Renal cortical epithelial cell (primary cell): ENCODE measurements around a stretch of chr5.

DNA sequence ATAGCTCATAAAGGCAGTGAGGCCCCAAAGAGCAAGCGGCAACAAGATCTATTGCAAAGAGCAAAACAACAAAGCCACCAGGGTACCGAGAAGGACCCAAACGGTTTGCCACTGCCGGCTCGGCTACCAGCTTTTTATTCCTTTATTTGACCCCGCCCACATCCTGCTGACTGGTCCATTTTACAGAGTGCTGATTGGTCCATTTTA, 28.5 kb upstream of the SLC6A19 start:
- RRBS: no CpG with 5 or more reads among the region's 6 CpGs

DNA sequence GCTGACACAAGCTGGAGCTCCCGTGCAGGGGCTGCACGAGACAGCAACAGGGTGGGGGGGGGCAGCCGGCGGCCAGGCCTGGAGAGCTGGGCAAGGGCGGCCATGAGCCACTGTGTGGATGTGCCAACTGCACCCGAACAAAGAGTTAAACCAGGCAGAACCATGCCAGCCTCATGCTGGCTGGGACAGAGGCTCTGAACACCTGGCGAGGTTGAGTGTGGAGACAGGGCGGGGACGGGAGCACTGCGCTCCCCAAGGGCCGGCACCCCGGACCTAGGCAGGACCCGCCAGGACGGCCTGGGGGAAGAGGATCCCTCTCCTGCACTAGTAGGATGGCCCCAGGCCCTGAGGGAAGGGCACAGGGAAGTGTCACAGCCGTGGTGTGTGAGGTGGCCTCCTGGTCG, 24.4 kb upstream of the TERT start:
- RRBS: no CpG with 5 or more reads among the region's 16 CpGs

DNA sequence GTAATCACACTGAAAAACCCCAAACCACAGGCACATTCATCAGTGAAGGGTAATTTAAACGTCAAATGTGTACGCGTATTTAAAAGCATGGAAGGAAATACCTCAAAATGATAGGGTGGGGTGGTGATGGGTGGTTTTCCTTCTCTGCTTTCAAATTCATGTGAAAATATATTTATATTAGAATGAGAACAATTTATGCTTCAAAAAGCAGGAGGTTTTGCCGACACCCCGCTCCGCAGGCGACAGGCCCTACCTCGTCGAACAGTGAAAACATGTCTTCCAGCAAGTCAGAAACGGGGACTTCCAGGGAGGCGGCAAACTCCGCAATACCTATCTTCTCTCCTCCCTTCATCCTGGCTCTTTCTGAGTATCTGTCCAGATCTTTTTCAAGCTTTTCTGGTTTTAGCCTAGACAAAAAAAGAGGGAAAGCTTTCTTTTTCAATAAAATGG, 28.5 kb upstream of the SLC6A3 start:
- RRBS: no CpG with 5 or more reads among the region's 12 CpGs

GRCh38 chr5:1474361-1475380, 29.4 kb upstream of the SLC6A3 start:
- RRBS: no CpG with 5 or more reads among the region's 40 CpGs

DNA sequence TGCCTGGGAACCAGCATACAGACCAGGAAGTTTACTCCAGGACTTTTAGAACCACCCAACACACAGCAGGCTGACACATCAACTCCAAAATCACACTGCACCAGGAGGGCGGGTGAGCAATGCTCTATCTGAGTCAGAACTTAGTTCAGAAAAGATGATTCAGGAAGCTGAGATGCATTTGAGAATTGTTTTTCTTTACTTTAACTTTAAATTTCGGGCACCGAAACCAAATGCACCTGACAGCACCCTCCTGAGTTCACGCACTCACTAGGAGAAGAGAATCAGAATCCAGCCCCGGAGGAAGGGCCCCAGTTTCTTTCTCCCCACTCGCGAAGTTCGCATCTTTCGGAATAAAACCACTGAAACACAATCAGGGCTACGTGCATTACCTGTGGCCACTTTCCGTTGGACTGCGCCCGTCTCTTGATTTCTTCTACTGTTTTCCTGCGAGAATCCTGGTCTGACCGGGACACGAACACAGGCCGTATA, 34.4 kb downstream of the LPCAT1 start:
- RRBS: no CpG with 5 or more reads among the region's 17 CpGs

DNA sequence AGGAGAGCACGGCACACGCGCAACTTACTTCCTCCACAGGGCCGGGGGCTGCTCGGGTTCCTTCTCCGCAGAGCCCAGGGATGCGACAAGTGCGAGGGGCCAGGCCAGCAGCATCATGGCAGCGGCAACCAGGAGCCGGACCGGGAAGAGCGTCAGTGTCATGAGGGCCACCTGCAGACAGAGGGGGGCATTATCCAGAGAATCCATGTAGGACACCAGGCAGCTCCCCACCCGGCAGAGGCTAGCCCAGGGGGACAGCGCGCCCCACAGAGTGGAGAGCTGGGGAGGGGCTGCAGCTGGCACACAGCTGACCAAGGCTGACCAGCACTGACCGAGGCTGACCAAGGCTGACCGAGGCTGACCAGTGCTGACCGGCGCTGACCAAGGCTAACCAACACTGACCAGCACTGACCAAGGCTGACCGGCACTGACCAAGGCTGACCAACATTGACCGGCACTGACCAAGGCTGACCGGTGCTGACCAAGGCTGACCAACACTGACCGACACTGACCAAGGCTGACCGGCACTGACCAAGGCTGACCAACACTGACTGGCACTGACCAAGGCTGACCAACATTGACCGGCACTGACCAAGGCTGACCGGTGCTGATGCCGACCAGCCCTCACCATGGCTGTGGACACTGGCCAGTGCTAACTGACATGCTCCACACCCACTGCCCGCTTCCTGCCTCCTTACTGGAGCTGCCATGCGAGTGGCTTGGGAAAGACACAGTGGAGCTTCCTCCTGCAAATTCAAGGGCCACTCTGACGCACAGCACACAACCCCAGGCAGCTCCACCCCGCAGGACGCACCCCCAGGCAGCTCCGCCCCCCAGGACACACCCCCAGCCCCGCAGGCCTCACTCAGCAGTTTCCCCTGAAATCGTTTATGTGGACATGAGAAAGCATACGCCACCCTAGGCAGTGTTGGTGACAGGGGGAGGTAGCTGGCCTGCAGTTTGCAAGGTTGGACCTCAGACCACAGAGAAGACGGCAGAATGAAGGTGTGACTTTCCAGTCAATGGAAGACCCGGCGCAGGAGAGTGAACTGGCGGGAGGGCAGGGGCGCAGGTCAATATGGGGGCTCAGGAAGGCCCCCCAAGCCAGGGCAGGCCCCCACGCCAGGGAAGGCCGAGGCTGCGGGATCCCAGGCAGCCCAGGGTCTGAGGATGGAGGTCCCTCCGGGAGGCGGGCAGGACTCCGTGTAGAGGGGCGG, 21.9 kb downstream of the LPCAT1 start:
- RRBS: 91% methylated on average over 6 of the region's 48 CpGs

- RRBS: 2% methylated on average over 29 of the region's 54 CpGs
Measured at GRCh38 chr5:1522728-1523432, 880 bp downstream of the LPCAT1 start.

DNA sequence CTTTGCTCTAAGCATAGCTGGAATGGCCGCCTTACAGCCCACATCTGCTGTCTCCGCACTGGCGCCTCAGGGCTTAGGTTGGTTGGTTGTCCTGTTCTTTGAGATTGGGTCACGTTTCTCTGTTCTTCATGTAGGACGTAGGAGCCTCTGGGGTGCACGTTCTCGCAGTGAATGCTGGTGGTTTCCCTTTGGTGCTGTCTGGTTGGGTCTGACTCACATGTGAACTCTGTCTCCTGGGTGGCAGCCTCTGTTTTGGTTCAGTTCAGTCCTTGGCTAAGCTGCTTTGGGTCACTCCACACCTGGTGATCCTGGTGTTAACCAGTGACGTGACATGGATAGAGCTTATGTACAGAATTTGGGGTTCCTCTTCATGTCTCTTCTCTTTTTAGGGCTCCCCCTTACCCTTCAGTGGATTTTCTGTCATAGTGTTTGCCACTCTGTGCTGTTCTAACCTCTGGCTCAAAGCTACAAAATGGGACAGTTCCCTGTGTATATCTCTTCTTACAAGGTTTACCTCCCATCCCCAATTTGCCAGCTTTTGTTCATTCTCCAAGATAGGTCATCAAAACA, 12.6 kb upstream of the LPCAT1 start:
- RRBS: no CpG with 5 or more reads among the region's 8 CpGs

- RRBS: no CpG with 5 or more reads among the region's 6 CpGs
Measured at GRCh38 chr5:1629824-1630160, 106.0 kb upstream of the LPCAT1 start.

- RRBS: no CpG with 5 or more reads among the region's 14 CpGs
Measured at GRCh38 chr5:1668229-1668679, 131.4 kb downstream of the MRPL36 start.

- RRBS: 6% methylated on average over 7 of the region's 34 CpGs
Measured at GRCh38 chr5:1884083-1884589, 1.4 kb upstream of the IRX4 start.

GRCh38 chr5:1886676-1887884, 4.4 kb upstream of the IRX4 start:
- RRBS: 3% methylated on average over 72 of the region's 132 CpGs

DNA sequence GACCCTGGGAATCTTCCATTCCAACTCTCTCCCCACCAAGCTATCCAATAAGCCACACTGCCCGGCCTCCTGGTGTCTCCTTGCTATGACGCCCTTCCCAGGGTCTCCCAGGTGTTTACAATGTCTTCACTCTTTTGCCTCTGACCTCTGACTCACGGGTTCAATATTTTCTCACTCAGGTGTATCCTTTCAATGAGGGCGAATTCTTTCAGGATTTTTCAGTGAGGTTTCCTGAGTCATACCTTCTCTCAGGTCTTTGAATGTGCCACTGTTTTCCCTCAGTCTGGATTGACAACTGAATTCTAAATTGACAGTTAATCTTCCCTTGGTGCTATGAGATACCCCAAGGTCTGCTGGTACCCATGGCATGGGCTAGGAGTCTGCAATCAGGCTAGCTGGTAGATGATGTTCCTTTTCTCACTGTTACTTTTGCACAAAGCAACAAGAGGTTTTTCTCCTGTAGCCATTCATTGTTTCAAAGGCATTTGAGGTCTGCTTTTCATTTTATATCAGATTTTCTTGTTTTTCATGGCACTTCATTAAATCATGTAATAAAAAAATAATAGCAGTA, 53.8 kb upstream of the IRX4 start:
- RRBS: no CpG with 5 or more reads among the region's 4 CpGs

GRCh38 chr5:2143109-2143559, 260.4 kb upstream of the IRX4 start:
- RRBS: no CpG with 5 or more reads among the region's 11 CpGs

DNA sequence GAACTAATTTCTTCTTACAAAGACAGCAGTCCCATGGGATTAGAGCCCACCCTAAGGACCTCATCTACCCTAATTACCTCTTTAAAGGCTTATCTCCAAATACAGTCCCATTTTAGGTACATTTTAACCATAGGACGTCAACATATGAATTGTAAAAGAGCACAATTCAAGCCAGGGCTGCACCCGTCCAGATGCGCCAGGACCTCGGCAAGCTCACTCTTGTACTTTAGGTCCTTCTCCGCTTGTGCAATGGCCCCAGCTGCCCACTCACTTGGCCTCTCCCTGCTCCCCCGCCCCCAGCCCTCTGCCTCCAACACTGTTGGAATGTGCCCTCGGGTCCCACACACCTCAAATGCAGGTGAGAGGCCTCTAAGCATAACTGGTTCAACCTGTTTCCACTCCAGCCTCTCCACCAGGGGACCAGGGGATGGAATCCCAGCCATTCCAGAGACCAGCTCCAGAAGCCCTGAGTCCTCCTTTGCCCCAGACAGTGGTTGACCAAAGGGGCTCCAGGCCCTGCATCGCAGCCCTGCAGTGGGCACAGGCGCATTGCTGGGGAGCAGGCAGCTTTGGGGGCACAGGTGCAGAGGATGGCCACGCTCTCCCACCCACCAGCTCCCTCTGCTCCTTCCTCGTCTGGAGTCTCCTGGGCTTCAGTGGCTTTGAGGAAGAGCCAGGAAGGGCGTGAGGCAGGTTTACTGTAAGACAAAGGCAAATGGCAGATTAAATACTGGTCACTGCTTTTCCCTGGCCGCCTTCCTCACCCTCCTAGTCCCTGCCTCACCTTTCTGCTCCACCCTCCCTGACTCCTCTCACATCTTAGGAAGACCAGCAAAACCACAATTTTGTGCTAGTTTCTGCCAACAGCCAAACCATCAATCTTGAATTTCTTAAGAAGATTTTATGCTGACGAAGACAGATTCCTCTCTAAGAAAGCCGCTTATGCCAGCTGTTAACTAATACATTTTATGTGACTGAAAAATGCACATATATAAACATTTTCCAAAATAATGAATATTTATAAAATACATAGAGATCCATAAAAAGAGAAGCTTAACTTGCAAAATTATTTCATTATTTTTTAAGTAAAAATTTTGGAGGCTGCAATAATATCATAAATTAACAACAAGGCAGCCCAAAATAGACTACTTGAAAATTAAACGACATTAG, 29.1 kb upstream of the IRX2 start:
- RRBS: no CpG with 5 or more reads among the region's 16 CpGs

DNA sequence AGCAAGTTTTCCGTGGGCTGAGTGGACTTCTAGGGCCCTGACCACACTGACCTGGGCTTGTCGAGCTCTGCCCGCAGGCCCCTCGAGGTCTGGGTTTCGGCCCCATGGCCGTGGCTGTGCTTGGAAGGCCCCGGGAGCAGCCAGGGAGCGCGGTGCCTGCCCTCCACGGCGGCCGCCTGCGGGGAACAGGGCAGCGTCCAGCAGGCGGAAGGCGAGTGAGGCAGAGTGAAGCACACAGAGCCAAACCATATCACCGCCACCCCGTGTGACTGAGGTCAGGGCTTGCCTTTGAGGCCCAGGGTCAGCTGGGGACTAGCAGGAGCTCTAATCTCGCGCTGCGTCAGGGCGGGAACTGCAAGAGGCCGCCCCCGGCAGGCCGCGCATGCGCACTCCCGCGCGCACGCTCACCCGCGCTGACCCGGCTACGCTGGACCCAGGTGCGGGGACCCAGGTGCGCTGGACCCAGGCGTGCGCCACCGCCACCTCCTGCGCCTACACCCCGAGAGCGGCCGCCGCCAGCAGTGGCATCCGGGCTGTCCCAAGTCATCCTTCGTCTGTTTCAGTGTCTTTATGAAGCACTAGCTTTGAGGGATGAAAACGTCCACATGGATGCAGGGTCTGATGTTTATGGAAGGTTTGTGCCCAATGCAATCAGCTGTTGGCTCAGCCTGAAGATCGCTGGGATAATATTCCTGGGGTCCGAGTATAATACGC, 59.8 kb upstream of the IRX1 start:
- RRBS: 97% methylated on average over 11 of the region's 51 CpGs

DNA sequence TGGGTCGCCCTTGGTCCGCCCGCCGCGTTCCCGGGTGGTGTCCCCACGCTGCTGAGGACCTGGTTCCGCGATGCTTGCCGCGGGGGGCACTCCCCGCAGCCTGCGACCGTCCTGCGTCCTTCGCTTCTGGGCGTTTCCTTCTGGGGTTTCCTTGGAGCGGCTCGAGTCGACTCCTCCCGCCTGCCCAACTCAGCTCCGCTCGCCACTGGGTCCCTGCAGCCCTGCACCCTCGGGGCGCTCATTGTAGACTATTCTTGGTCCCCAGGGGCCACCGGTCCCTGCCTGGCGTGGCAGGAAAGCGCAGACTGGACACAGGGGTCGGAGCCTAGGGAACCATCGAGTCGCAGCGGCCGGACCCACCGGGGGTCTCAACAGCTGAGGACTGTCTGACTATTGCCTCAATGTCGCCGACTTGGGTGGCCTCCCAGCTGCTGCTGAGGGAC, 4.5 kb upstream of the IRX1 start:
- RRBS: 1% methylated on average over 8 of the region's 36 CpGs

DNA sequence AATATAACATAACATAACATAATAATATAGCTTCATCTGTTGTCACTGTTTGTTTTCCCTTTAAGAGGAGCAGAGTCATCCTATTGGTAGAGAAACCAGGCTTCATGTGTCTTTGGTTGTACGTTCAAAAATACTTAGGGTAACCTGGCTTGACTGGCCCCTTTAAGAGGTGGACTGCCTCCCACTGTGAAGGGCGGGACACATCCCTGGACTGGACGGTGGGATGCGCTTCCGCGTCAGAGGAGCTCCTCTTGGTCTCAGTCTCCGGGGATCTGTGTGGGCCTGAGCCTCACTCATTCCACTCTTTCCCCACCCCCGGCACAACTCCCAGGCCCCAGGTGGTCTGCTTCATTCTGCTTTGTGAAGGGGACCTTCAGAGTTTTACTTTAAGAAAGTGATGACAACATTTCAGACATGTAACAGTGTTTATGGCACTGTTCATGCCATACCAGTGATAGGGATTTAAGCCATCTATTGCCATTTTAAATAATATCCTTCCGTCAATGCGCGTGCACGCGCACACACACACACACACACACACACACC, 601.1 kb downstream of the IRX1 start:
- RRBS: 80% methylated on average over 1 of the region's 13 CpGs

DNA sequence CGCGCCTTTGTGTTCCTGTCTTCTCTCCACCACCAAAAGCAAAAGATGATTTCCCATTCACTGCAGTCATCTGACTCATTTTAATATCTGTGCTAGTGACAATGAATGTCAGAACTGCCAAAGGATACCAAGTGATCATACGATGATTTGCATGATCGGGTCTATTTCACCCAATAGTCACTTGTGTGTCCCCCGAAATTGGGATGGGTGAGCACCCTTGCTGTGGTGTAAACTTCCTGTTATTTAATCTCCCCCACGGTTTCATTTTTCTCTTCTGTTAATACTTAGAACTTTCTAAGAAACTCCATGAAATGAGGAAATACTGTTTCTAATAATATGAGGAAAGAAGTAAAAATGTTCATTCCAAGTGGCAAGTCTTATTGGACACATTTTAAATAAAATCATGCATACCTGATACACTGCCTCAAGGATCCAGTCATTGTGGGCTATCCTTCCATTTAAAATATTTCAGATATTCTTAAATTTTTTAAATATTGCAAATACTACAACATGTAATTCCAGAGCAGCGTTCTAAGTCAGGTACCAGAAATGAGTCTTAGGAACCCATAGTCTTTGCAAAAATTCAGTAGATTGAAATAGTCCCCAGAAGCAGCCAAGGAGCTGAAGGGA, 43.6 kb downstream of the UBE2QL1 start:
- RRBS: no CpG with 5 or more reads among the region's 7 CpGs

DNA sequence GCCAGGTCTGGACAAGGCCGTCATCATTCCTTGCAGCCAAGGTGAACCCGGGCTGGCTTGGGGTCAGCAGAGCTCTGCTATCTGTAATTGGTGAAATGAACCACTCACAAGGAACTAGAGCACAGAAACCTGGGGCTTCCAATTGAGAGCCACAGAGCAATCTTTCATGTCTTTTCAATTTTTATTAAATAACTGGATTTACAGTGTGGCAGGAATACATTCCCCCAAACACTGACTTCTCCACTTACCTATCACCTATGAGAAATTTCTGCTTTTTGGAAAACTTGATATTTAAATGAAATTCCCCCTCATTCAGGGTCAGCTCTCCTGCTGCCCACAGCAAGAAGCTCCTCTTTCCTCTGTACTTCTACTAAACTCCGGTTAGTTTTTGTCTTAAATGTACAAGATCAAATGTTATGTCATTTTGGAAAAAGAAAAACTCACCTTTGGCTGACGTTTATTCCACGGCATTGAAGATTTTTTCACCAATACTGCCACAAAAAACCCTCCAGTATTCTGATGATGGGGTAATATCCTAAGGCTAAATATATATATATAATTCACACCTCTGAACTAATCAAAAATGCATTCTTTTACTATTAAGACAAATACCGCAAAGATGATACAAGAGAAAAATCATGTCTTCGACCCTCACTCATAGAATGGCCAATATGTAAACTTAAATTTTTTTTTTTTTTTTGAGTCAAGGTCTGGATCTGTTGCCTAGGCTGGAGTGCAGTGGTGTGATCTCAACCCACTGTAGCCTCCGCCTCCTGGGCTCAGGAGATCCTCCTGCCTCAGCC, 23.3 kb downstream of the NSUN2 start:
- RRBS: 100% methylated on average over 2 of the region's 8 CpGs